ENCODE data around the genes PLA2G1B, MSI1, COQ5, RNF10 and OASL.

GRCh38 chr12:120327476-120328147, at the start of gene PLA2G1B:
Gene PLA2G1B (minus strand): TSS chr12:120327779.
- PRO-cap, 2 experiments, result no peak in any of the 2 experiments

DNA sequence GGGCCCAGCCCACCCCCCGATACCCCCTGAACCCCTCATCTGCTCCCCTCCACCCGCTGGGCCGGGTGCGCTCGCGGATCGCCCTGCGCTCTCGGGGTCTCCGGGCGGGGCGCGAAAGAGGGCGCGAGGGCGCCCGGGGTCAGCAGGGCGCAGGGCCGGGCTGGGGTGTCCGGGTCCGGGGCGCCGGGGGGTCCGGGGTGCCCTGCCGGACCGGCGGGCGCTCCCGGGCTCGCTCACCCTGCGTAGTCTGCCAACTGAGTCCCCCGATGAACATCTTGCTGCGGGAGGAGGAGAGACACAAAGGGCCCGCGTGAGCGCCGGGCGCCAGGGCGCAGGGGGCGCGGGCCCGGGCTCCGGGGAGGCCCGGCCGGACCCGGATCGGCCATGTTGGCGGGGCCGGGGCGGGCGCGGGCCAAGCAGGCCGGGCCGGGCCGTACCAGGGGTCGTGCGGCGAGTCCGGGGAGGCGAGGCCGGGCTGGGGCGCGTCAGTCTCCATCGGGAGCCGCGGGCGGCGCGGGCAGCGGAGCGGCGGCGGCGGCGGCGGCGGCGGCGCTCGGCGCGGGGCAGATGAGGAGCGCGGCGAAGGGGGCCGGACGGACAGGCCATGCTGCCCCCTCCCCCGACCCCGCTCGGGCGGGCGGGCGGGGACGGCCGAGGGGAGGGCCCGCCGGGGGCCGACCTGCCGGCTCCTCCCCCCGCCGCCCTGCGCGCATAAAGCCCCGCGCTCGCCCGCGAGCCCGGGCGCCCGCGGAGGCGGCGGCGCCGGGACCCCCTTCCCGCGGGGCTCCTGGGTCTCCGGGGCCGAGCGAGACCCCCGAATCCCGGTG, at the start of gene MSI1:
TSS of gene MSI1 (minus strand) at position 569 of the 827 bp plus-strand sequence.
- PRO-cap, 2 experiments, result peak in 1 of 2 experiments; most common plus-strand start position 744 of the sequence (in 1); most common minus-strand start position 631 of the sequence (in 1)

GRCh38 chr12:120528780-120529634, at the start of gene COQ5:
Gene COQ5 (minus strand): TSS chr12:120529158.
- PRO-cap, 2 experiments, result peak in 2 of 2 experiments; most common plus-strand start chr12:120529188 (in 1); most common minus-strand start chr12:120529155 (in 2)

DNA sequence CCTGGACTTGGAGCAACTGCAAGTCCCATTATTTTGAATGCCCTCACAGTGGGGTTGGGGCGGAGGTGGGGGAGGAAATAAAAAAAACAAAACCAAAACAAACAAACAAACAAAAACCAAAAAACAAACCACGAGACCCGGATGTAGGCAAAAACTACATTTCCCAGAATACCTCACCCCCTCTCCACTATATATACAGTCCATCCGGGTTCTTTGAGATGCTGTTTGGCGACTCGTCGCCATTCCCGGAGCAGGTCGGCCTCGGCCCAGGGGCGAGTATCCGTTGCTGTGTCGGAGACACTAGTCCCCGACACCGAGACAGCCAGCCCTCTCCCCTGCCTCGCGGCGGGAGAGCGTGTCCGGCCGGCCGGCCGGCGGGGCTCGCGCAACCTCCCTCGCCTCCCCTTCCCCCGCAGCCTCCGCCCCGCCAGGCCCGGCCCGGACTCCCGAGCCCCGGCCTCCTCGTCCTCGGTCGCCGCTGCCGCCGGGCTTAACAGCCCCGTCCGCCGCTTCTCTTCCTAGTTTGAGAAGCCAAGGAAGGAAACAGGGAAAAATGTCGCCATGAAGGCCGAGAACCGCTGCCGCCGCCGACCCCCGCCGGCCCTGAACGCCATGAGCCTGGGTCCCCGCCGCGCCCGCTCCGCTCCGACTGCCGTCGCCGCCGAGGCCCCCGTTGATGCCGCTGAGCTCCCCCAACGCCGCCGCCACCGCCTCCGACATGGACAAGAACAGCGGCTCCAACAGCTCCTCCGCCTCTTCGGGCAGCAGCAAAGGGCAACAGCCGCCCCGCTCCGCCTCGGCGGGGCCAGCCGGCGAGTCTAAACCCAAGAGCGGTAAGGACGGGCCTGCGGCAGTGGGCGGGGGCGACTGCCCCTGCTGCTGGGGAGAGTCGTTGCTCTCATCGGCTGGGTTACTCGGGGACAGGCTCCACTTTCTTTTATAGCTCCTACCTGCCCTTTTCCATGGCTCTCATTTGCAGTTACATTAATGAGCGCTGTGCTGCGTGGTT, at the start of gene RNF10:
TSS of gene RNF10 (plus strand) at position 221 of the 1,009 bp plus-strand sequence.
- PRO-cap, 2 experiments, result peak in 2 of 2 experiments; most common plus-strand start position 221 of the sequence (in 2); most common minus-strand start position 820 of the sequence (in 2)

GRCh38 chr12:120556654-120557671, 22.8 kb downstream of the RNF10 start:
- PRO-cap, 2 experiments, result no peak in any of the 2 experiments

- PRO-cap, 2 experiments, result no peak in any of the 2 experiments
Measured at GRCh38 chr12:120583474-120583810, 2.2 kb upstream of the POP5 start.

- PRO-cap, 2 experiments, result no peak in any of the 2 experiments
Measured at GRCh38 chr12:120648853-120649745, 8.7 kb downstream of the CABP1 start.

DNA sequence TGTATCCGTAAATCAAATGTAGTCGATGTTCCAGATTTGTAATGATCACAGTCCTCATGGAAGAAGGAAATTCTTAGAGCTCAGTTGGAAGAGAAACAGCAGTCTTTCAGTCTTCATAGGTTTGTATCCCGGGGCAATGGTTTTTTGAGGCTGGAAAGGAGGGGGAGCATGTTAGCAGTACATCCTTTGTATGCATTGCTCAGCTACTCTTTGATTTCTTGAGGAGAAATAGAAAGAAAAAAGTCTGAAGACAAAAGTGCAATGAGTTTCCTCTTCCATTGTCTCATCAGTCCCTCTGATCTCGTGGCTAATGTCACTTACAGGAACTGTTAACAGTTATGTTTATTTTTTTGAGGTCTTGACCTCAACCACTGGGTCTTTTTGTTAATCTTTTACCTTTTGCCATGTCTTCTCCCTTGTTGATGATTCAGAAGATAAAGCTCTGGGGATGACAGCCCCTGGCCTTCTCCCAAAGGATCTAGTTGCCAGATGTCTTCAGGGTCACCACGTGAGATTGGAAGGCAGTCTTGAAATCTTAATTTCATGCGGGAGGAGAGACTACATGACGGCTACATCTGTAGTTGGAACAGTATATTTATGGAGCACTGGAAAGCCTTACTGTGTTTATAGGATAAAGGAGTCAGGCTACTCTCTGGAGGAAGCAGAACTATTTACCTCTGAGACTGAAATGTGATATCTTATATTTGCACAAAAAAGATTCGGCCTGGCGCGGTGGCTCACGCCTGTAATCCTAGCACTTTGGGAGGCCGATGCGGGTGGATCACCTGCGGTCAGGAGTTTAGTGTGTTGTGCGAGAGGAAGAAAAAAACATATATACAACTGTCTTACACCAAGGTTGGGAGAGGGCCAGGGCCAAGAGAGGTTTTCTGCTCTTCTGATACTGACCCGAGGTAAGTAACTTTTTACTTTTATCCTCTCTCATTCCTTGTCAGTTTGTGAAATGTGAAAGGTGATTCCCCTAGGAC, 5.6 kb downstream of the MLEC start:
- PRO-cap, 2 experiments, result peak in 1 of 2 experiments; most common minus-strand start position 312 of the sequence (in 1)

- PRO-cap, 2 experiments, result no peak in any of the 2 experiments
Measured at GRCh38 chr12:120771440-120771979, 45.9 kb downstream of the ACADS start.

GRCh38 chr12:120819303-120819884, 84.8 kb downstream of the SPPL3 start:
- PRO-cap, 2 experiments, result no peak in any of the 2 experiments

DNA sequence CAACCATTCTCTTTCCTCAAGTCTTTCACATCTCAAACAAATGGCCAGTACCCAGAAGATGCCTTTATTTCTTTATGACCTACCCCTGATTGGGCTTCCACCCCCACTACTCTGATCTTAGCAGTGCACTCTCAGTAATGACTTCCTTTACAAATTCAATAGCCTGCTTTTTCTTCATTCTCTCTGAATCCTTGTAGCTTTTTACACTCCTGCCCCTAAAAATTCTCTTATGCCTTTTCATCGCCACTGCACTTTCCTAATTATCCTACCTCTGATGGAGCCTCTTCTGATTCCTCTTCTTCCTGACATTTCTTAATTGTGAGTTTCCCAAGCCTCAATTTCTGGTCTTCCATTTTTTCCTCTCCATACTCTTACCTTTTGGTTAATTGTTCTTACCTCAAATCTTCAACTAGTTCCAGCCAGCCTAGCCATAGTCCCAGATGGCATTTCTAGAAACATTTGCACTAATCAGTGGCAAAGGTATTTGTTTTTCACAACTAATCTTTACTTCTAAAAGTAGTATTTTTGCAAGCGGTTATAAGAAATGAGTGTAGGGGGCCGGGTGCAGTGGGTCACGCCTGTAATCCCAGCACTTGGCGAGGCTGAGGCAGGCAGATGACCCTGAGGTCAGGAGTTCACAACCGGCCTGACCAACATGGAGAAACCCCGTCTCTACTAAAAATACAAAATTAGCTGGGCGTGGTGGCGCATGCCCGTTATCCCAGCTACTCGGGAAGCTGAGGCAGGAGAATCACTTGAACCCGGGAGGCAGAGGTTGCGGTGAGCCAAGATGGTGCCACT, 10.5 kb downstream of the SPPL3 start:
- PRO-cap, 2 experiments, result no peak in any of the 2 experiments

DNA sequence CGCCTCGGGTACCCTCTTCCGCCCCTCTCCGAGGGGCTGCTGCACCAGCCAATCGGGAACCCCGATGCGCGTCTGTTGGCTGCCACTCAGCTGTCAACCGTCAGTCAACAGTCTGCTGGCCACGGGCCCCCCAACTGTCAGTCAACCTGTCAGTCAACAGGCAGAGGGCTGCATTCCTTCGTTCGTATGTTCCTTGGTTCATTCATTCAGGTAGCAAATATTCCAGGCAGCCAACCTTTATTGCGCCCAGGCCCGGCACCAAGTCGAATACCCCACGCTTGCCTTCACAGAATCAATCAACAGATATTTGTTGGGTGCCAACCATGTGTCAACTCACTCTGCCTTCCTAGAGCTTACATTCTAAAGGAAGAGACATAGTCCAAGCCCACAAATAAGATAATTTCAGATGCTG, 411 bp upstream of the SPPL3 start:
- PRO-cap, 2 experiments, result no peak in any of the 2 experiments

DNA sequence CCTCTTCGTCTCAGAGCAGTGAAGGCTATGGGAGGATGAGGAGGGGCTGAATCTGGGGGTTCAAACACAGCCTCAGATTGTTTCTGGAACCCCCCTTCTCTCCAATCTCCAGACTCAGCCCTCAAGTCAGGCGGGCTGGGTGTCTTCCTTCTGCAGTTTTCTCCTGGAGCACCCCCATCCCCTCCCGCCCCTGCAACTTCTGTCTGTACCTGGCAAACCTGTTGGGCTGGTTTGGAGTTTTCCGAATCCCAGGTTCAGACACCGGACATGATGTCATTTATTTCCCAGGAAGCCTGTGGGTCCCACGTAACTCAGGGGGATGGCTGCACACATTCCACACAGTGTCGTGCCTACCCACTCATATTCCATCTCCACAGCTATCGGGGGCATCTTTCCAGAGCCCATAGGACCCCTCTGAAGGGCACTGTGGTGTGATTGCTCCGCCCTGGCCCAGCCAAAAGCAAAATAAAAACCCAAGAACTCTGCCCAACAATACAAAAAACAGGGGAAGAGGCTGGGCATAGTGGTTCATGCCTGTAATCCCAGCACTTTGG, 25.1 kb upstream of the SPPL3 start:
- PRO-cap, 2 experiments, result no peak in any of the 2 experiments

GRCh38 chr12:121025550-121026241, 9.4 kb upstream of the C12orf43 start:
- PRO-cap, 2 experiments, result peak in 1 of 2 experiments; most common plus-strand start chr12:121026064 (in 1); most common minus-strand start chr12:121025854 (in 1)

- PRO-cap, 2 experiments, result peak in 2 of 2 experiments; most common plus-strand start chr12:121039395 (in 1); most common minus-strand start chr12:121038980 (in 2)
Measured at GRCh38 chr12:121038564-121039527, at the start of gene OASL. Gene OASL (minus strand): TSS chr12:121039246.

DNA sequence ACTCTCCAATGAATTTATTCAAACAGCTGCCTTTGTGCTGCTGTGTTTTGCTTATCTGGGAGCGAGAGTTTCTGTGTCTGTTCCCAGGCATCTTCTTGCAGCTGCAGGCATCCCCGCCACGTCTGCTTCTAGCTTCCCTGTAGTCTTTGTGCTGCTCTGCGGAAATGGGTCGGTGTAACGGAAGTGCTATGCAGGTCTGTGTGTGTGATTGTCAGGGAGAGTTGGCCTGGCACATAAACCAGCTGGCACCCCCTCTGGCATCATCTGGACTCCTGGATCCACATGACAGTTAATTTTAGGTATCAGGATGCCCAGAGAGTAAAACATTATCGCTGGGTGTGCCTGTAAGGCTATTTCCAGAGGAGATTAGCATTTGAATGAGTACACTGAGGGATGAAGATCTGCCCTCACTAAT, 9.4 kb upstream of the OASL start:
- PRO-cap, 2 experiments, result peak in 1 of 2 experiments; most common minus-strand start position 123 of the sequence (in 1)

- PRO-cap, 2 experiments, result peak in 1 of 2 experiments; most common plus-strand start chr12:121132294 (in 1)
Measured at GRCh38 chr12:121131917-121132513, 661 bp upstream of the P2RX7 start.

- PRO-cap, 2 experiments, result no peak in any of the 2 experiments
Measured at GRCh38 chr12:121144361-121144957, 11.8 kb downstream of the P2RX7 start.

DNA sequence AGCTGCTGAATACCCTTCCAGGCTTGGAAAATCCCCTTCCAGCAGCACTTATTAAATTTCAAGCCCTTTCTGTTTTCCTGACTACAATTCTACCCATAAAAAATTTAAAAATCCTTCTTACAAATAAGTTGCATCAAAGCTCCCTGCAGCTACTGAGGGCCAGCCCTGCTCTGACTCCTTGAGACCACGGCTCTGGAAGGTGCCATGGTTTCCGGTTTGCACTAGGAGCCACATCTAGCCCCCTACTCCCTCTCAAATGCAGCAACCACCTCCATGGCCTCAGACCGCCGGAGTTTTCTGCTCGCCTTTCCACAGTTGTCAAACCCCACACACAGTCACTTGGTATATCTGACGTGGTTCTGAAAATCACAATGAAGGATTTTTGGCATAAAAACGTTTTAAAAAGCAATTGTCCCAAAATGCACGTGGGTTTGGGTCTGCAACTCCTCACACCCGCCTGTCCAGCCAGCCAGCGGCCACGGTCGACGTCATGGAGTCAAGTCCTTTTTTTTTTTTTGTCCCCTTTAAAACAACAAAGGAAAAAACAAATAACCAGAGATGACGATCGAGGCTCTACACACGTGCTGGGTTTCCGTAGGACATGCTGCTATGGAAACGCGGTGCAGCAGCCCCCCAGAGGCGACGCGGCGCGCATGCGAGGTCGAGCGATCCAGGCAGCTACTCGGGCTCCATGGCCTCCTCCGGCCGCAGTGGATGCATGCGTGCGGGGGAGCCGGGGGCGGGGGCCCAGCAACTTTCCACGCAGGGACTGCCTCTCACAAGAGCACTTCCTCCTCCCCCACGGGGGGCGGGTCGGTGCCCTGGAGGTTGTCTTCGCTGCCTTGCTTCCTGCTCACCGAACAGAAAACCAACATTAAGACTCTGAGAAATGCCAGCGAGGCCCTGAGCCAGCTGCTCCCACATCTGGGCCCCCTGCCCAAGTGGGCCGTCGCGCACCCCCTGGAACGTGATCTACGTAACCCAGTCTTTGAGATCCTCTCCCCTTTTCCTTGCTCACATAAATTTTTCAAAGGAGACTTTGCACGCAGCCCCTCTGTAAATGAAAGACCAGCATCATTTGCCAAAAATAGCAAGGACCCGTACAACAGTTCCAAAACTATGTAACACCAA, 30.5 kb downstream of the P2RX4 start:
- PRO-cap, 2 experiments, result peak in 2 of 2 experiments; most common plus-strand start position 874 of the sequence (in 2)

GRCh38 chr12:121278351-121278855, 18.1 kb downstream of the CAMKK2 start:
- PRO-cap, 2 experiments, result no peak in any of the 2 experiments

All from Metastatic Liver Carcinoma in the Lung (tissue), 2 donors.